Measurements from ENCODE around the genes DNAJC24, CCDC73 and C11orf91.

GRCh38 chr11:31369474-31370417, at the start of gene DNAJC24:
TSS of gene DNAJC24 (plus strand) at chr11:31369860.
- RRBS, result under 1% methylated on average over 15 of the region's 52 CpGs

- RRBS, result no CpG with 5 or more reads among the region's 1 CpG
These were observed 12.5 kb downstream of the IMMP1L start for GRCh38 chr11:31496824-31497336.

DNA sequence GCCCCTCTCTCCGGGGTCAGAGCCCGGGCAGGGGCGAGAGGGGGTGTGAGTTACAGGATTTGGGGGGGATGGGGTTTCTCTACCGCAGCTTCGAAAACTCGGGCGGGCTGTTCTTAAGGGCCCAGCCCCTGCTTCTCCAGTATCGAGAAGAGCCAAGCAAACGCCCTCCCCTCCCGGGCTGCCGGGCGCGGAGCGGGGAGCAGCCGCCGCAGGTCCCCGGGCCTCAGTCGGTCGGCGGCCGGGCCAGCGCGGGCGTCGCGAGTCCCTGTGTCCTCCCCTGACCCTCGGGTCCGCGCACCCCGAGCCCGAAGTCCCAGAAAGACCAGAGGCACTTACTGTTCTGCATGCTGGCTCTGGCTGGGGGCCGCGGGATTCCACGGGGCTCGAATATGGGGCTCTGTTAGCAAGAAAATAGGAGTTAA, 5.0 kb downstream of the PAX6 start:
- RRBS, result 6% methylated on average over 8 of the region's 35 CpGs

DNA sequence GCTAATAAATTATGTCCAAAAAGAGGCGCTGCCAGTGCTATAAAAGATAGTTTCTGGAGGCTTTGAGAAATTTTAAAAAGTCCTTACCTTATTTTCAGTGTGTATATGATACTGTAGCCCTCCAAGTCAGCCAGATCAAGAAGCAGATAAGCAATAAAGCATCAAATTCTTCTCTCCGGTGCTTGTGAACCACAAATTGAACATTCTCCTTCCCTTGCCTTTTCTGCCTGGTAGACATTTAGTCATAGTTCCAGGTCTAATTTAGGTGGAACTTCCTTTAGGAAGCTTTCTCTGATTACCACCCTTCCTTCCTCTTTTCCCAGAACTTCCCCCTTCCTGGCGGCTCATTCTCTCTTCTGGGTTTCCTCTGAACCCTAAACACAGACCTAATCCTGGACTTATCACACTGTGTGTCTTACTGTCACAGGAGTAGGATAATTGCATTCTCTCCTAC, 61.9 kb downstream of the RCN1 start:
- RRBS, result no CpG with 5 or more reads among the region's 3 CpGs

- RRBS, result no CpG with 5 or more reads among the region's 34 CpGs
These were observed 2.6 kb downstream of the WT1 start for GRCh38 chr11:32432400-32433478.

DNA sequence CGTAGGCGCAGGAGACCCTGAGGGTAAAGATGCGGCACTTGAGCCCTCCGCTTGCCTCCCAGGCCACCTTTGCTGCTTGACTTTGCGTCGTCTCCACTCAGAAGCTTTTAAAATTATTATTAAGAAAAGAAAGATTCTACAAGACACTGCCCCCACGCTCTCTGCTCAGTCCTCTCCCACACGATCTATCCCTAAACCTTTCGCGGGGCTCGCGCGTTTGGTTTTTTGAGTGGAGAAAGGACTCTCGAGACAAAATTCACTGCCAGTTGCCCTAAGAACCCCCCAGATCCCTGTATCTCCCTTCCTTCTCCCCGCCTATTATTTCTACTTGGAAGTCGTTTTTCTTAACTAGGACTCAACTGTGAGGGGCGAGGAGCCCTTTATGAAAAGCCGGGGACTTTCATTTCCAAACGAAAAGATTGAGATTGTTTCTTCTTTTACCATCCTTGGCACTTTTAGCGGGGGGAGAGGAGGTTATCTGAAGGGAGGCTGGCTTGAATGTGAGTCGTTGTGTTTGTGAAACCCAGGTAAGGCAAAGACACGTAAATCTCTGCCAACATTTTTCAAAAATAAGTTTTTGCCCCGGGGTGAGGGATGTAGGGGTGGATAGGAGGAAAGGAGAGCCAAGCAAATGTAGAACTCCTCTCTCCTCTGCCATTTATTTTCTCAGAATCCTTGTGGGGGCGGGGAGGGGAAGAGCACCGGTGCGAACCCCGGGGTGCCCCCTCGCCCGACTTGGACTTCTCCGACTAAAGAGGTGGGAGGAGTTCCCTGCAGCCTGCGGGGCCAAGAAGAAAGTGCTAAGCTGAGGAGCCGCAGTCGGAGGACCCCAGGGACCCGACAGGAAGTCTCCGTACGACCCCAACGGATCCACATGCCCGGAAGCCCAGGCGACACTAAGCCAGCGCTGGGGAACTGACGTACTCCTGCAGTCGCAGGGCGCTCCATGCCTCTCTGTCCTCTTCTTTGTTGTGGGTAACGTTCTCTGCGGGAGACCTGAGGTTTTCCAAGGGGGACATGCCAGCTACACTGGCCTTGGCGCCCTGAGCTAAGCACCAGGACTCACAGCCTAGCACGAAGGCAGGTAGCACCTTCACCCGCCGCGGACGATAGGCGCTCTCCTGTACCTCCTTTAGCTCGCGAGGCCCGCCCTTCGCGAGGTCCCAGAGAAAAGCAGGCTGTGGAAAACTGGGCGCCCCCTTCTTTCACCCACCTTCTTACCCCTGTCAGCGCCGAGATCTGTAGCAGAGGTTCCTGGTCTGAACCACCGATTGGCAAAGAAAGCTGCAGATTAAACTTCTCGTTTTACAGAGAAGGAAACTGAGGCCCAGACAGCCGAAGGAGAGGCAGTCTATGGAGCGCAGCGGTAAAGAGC, 2.3 kb upstream of the WT1 start:
- RRBS, result no CpG with 5 or more reads among the region's 65 CpGs

GRCh38 chr11:32794270-32794779, at the start of gene CCDC73:
TSS of gene CCDC73 (minus strand) at chr11:32794662.
- RRBS, result no CpG with 5 or more reads among the region's 19 CpGs

DNA sequence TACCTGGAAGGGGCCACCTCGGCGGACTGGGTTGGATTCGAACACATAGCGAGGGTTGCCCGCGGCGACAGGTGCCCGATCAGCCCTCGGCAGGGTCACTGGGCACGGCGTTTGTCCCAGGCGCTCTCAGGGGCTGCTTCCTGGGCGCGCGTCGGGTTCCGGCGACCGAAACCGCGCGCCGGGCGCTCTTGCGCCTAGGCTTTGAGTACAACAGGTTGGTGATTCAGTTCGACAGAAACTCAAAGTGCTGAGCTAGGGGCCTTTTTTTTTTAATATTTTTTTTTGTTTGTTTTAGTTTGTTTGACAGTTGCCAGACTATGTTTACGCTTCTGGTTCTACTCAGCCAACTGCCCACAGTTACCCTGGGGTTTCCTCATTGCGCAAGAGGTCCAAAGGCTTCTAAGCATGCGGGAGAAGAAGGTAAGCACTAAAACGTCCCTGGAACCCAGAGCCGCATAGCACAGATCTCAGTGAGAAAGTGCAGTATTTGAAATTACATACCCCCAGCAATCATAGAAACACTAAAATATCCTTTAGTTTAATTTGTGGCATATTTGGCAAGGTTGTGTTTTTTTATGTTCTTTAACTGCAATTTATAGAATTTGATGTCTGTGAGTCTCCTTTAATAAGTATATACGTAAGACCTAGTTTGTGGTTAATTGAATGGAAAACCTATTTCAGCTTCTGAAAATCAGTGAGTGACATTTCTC, 641 bp downstream of the PRRG4 start:
- RRBS, result no CpG with 5 or more reads among the region's 32 CpGs

- RRBS, result no CpG with 5 or more reads among the region's 2 CpGs
These were observed 1.9 kb upstream of the DEPDC7 start for GRCh38 chr11:33013675-33014251.

DNA sequence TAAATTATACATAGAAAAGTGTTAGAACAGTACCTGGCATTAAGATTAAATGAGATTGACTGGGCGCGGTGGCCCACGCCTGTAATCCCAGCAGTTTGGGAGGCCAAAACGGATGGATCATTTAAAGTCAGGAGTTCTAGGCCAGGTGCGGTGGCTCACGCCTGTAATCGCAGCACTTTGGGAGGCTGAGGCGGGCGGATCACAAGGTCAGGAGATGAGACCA, 764 bp upstream of the CSTF3 start:
- RRBS, result no CpG with 5 or more reads among the region's 9 CpGs

- RRBS, result no CpG with 5 or more reads among the region's 6 CpGs
These were observed 34.2 kb downstream of the HIPK3 start for GRCh38 chr11:33291320-33291861.

- RRBS, result no CpG with 5 or more reads among the region's 5 CpGs
These were observed 9.5 kb downstream of the C11orf91 start for GRCh38 chr11:33691042-33691683.

DNA sequence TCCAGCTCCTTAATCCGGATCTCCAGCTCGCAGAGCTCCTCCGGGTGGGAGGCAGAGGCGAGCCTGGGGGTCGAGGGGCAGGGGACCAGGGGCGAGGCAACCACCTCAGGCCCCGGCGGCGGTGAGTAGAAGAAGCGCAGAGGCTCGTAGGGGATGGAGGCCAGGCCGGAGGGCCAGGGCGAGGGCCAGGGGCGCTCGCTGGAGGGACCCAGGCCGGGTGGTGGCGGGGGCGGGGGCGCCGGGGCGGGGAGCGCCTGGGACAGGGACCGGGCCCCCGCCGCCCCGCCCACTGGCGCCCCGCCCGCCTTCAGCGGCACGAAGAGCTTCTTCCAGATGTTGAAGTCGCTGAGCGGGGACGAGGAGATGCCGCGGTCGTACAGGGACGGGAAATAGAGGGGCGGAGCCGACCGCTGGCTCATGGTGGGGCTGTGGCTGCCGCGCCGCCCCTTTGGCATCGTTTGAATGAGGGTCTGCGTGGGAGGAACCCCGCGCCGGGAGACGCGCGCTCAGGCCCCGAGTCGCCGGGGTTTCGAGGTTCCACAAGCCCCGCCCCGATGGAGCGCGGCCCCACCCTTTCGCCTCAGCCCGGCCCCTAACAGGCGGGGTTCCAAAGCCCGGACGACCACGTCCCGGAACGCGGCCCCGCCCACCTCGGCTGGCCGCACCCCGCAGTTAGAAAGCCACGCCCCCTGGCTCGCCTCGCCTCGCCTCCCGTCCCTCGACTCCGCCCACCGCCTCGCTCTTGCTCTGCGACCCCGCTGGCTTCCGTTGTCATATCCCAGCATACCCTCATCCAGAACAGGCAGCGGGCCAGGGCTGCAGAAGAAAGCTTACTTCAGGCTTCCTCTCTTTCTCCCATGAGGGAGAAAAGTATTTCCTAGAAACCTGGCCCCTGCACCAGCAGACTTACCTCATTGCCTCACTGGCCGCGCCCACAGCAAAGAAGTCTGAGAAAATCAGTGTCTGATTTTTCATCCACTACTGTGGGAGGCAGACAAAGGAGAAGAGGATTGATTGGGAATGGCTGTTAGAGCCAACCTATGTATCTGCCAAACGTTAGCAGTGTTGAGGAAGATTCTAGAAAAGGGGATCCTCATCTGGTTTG, at the start of gene C11orf91:
Gene C11orf91, minus strand, starts transcription at position 541 of the 1,105 bp plus-strand sequence.
- RRBS, result 11% methylated on average over 22 of the region's 89 CpGs

GRCh38 chr11:33705675-33706132, 5.1 kb upstream of the C11orf91 start:
- RRBS, result no CpG with 5 or more reads among the region's 6 CpGs

DNA sequence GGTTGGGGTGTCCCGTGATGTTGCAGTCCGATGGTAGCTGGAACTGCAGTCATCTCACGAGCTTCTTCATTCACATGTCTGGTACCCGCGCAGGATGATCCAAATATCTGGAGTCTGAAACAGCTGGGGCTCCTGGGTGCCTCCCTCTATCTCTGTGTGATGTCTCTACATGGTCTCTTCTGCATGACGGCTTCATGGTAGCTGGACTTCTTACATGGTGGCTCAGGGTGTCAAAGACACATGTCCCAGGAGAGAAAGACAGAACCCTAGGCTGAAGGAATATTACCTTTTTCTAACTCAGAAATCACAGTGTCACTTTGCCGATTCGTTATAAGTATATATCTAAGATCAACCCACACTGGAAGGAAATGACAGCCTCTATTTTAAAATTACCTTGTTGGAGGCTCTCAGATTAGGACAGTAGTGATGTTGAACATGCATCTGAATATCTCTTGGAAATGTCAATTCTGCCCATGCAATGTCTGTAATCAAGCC, 6.7 kb upstream of the CD59 start:
- RRBS, result no CpG with 5 or more reads among the region's 8 CpGs

GRCh38 chr11:33858818-33859789, 32.8 kb downstream of the LMO2 start:
- RRBS, result no CpG with 5 or more reads among the region's 21 CpGs

- RRBS, result no CpG with 5 or more reads among the region's 6 CpGs
These were observed 30.9 kb downstream of the LMO2 start for GRCh38 chr11:33860917-33861430.

DNA sequence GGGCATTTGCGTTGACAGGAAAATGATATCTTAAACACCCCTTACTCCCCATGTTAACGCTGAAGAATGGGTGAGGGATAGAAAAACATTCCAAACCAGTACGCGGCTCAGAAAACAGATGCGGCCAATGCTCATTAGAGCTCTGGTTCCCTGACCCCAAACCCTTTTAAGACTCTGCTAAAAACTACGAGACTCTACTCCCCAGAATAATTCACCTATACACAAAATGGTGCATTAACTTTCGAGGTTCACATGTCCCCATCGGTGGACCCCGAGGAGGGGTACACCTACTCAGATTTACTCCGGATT, 23.5 kb downstream of the LMO2 start:
- RRBS, result 83% methylated on average over 1 of the region's 10 CpGs

GRCh38 chr11:33893499-33894595, 2.0 kb upstream of the LMO2 start:
- RRBS, result no CpG with 5 or more reads among the region's 17 CpGs

- RRBS, result no CpG with 5 or more reads among the region's 3 CpGs
These were observed 54.0 kb upstream of the CAPRIN1 start for GRCh38 chr11:33997555-33997983.